Anterior vena cava (tissue), 1 donor: ENCODE measurements around the genes JOSD2, ASPDH, LRRC4B, ACP4 and KLK14.

DNA sequence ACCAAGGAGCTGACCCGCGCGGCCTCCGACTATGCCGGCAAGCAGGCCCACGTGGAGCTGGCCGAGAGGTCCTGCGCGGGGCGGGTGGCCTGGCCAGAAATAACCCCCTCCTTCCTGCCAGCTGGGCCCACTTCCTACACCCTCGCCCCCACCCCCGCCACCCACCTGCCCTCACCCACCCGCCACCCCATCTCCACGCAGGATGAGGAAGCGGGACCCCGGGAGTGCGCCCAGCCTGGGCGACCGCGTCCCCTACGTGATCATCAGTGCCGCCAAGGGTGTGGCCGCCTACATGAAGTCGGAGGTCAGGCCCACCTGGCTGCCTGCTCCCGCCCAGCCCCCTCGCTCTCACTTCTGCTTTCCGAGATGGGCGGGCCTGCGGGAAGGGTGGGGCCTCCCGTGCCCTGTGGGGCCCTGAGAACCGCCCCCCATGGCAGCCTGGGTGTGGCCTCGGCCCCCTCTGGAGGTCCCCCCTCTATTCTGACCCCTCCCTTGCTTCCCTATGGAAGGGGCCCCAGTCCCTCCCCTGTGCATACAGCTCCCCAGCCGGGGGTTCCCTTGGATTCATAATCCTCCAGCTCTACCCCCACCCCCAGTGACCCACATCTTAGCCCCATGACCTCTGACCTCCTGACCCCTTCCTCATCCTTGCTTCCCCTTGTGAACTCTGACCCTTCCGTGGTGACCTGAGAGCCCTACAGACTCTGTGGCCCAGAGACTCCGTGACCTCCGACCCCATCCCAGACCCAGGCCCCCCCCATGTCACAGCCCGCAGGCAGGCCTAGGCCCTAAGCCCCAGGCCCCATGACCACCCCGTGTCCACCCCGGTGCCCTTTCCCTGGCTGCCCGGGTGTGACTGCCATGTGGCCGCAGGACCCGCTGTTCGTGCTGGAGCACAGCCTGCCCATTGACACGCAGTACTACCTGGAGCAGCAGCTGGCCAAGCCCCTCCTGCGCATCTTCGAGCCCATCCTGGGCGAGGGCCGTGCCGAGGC lies 2.9 kb upstream of the SPIB start:
- PRO-cap, result no peak

DNA sequence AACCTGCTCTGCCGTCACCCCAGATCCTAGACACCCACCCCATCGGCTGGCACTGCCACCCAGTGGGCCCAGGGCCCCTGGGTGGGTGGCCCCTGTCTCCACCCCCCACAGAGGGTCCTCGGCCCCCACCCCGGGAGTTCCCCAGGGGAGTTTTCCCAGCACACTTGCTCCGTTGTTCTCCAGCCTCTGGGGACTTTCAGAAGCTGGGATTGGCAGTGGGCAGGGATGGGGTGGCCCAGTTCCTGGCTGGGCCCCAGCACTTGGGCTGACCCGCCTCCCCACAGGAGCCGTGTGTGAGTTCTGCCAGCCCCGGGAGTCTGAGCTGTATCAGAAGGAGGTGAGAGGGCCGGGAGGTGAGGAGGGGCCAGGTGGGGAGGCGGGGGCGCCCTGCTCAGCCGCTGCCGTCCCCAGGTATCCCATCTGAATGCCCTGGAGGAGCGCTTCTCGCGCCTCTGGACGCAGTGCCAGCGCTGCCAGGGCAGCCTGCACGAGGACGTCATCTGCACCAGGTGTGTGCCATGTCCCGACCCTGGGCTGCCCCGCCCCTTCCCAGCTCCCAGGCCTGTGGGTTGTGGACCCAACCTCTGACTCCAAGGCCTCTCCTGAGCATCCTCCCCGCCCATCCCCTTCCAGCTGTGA lies 1.9 kb upstream of the SPIB start:
- PRO-cap, result no peak

- PRO-cap, result no peak
Measured at GRCh38 chr19:50465776-50466881, 10.2 kb upstream of the EMC10 start.

DNA sequence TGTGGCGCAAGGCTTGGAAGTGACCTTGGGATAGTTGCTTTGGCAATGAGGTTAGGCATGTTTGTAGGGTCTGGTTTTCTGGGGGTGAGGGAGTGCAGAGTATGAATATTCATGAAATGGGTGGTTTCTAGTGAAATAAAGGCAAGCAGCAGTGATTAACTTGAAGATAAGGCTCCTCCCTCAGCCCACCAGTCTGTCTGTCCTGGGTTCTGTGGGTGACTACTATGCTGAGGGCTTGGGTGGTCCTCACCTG lies 932 bp upstream of the GARIN5A start:
- PRO-cap, result no peak

DNA sequence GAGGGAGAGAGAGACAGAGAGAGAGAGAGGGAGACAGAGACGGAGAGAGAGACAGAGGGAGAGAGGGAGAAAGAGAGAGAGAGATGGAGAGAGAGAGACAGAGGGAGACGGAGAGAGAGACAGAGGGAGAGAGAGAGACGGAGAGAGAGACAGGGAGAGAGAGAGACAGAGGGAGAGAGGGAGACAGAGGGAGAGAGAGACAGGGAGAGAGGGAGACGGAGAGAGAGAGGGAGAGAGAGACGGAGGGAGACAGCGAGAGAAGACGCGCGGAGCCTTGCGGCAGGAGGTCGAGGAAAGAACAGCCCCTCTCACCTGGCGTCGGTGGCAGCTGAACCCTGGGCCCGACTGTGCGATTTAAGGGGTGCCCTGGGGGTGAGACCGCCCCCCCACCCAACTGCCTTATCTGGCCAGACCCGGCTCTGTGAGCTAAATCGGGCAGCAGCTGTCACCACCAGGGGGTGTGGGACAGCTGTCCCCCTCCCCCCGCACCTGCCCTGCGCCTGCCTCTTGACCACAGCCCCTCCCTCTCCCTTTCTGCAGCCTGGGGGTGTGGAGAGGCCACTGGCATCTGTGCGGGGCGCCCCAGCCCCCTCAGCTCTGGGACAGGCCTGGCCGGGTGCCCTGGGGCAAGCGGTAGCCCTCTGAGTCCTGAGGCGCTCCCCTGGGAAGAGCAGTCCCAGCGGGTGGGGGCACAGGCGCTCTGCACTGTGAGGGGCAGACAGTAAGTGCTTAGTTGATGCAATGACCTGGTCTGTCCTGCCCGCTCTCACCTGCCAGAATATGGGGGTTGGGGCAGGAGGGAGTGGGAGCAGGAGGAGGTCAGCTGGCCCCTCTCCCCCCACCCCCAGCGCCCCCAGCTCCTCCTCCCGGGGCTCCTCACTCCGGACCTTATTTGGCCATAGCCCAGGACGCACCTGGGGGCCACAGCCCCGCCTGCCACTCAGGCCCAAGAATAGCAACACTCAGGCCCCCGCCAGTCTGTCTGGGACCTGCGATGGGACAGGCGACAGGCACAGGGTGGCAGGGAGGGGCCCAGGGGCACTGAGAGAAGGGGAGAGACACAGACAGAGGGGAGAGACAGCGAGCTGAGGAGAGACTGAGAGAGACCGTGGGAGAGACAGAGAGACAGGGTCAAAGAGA lies 10.7 kb downstream of the JOSD2 start:
- PRO-cap, result no peak

- PRO-cap, result unidirectional peak, minus-strand start at chr19:50501887
Measured at GRCh38 chr19:50501754-50502323, 9.2 kb downstream of the JOSD2 start.

DNA sequence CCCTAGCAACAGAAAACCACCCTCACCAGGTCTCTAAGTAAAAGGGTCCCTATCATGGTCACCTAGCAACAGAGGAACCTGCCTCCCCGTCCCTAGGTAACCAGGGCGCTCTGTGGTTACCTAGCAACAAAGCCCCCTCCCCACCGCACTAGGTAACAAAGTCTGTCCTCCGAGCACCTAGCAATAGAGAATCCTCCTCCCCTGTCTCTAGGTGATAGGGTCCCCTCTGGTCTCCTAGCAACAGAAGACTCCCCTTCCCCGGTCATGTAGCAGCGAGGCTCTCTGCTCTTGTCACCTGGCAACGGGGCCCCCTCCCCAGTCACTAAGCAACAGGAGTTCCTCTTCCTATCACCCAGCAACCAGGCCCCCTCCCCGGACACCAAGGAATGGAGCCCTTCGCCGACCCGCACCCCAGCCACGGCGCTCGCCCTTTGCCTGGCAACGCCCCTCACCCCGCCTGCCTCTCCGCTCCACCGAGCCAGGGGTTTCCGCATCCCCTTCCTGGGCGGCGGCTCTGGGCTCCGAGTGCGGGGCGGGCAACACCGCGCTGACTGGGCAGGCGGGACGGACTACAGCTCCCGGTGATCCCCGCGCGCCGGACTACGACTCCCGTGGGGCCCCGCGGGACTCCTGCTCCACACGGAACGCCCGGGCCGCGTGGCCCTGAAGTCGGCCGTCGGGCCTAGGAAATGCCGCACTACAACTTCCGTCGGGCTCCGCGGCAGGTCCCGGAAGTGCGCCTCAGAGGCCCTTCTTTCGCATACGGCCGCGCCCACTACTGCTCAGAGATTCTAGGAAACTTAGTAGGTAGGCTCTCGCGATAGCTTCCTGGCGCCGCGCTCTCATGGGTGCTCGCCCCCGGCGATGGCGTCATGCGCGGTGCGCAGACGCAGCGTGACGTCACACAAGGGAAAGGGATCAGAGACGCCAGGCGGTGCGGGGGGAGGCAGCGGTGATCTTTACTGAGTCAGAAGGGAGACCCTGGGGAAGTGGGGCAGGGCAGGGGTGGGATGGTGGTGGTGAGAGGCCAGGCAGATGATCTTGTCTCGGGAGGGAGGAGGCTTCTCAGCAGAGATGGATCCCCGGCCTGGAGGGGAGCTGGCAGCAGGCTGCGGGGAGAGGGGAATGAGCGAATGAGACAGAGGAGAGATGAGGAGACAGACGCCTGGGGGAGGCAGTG lies at the start of gene JOSD2:
Gene JOSD2, minus strand, starts transcription at position 527 of the 1,180 bp plus-strand sequence.
- PRO-cap, result bidirectional peak, plus-strand start at position 921 of the sequence, minus-strand start at position 459 of the sequence; unidirectional peak, plus-strand start at position 1,038 of the sequence

GRCh38 chr19:50513706-50514201 lies at the start of gene ASPDH:
Gene ASPDH (minus strand): TSS chr19:50513913.
- PRO-cap, result no peak

- PRO-cap, result no peak
Measured at GRCh38 chr19:50567729-50568718, at the start of gene LRRC4B. Gene LRRC4B (minus strand): TSS chr19:50568435.

DNA sequence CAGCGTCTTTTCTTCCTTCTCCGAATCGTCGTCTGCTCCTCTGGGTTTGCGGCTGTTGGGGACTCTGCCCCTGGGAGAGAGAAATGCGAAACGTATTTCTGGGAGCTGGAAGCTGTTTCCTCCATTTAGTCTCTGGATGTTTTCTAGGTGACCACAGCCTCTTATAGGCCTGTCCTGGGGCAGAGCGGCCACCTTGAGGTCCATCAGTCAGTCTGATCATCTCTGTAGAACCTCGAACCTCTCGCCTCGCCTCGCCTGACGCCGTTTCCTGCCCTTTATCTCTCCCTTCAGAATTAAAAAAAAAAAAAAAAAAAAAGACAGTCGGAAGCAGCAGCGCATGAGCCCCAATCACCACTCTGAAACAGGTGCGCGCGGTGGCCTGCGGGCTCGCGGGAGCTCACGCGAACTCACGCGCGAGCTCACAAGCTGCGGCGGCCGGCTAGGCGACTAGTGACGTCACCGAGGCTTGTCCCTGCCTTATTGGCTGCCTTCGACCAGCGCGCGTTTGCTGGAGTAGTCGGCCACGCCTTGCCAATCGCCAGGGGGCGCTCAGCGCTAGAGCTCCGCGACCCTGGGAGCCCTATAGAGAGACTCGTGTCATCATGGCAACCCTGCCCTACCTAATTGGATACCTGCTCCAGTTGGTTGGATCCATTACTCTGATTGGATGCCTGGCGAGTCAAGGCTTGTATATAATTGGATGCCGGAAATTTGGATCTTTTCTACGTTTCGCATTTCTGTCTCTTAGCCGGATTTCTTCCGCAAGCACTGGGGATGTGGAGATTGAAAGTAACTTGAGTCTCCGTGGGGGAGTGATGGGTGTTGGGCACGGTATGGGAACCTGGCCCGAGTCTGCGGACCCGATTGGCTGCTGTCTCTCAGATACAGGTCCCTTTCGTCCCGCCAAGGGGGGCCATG lies 31.7 kb downstream of the SYT3 start:
- PRO-cap, result no peak

DNA sequence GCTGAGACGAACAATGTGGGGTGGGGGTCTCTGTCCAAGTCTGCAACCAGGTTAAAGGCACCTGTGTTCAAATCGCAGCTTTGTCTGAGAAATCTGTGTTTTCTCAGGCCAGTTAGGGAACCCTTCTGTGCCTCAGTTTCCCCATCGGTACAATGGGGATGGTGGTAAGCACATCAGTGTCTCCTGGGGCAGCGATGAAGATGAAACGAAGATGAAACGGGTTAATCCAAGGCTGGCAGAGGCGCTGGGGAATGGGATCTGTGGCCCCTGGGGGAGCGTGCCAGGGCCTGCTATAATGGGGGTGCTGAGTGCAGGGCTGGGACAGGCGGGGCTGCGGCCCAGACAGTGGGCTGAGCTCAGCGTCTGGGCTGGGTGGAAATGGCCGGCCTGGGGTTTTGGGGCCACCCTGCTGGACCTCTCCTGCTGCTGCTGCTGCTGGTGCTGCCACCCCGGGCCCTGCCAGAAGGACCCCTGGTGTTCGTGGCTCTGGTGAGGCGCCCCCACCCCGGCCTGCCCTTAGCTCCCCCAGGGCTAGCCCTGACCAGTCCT lies at the start of gene ACP4:
Gene ACP4, plus strand, starts transcription at position 379 of the 549 bp plus-strand sequence.
- PRO-cap, result no peak

GRCh38 chr19:50793846-50794921 lies 4.0 kb downstream of the ACP4 start:
- PRO-cap, result no peak

DNA sequence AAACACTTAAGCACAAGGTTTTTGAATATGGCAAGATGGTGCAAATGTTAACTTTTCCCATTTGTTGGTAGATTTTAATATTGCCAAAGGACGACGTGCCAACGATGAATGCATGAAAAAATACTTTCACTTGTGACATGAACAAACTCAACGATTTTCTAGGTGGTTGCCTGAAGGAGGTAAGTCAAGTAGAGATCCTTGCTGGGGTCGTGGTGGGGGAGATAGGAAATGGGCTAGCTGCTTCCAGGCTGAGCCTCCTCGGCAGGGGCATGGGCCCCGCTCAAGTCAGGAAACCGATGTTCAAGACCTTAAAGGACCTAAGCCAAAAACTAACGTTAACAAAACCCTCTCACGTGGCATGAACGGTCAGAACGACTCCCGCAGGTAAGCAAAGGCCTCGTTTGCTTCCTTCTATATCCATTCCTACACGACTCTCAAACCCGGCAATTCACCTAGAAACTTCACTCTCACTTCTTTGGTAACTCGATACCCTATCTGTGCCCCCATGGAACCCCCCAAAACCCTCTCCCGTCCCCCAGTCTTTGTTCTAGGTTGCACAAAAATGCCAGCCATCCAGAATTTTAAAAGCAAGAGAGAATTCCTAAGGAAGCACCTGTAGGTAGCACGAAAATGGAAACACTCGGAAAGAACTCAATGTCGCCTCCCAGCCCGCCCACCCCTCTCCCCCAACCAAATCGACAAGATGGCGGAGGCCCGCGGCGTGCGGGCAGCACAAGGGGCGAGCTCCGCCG lies 13.5 kb downstream of the ACP4 start:
- PRO-cap, result no peak

DNA sequence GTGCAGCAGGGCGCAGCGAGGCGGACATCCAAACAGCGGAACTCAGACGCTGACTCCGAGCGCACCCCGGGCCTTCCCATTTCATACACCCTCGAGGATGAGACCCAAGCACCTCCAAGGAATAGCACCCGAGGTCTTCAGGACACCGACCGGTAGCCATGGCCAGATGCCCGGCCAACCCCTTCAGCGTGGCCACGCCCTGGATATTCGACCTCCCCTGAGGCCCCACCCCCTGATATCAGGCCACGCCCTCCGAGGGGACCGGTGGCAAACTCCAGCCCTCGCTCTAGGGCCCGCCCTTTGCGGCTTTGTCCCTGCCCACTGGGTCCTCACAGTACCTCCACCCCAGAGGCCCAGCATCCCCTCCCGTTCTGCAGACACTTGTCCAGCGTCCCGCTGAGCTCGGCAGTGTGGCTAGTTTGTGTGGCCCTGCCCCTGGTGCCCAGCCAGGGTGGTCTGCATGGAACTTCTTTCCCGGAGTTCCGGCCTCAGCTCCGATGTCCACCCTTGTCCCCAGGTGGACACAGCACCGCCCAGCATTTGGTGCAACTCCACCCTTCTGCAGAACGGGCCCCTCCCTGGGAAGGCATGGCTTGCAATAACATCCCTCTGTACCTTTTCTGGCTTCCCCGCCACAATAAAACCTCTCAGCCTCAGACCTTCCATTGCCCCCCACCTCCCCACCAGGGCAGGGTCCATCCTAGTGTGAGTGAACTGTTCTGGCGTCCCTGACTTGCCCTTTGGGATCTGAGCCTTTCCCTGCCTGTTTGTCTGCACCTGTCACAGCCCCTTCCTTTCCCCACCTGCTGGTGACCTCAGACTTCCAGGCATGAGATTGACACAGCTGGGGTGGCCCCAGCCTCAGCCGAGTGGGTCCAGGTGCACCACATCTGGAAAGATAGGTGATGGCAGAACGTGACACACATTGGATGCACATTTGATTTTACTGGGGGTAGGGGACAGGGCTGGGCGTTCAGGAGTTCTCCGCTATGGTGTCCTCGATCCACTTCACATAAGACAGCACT lies 5.1 kb downstream of the KLK1 start:
- PRO-cap, result no peak

- PRO-cap, result no peak
Measured at GRCh38 chr19:50819897-50820558, 3.6 kb downstream of the KLK1 start.

- PRO-cap, result no peak
Measured at GRCh38 chr19:50875960-50876500, 2.8 kb downstream of the KLK2 start.

GRCh38 chr19:50911955-50912407 lies 786 bp upstream of the KLK4 start:
- PRO-cap, result no peak

- PRO-cap, result no peak
Measured at GRCh38 chr19:50912659-50913101, 1.5 kb upstream of the KLK4 start.

- PRO-cap, result no peak
Measured at GRCh38 chr19:51065311-51065984, 556 bp upstream of the KLK13 start.

GRCh38 chr19:51082521-51083061 lies at the start of gene KLK14:
Gene KLK14 (minus strand): TSS chr19:51082887.
- PRO-cap, result no peak